ENCODE data around the gene PRR3.

DNA sequence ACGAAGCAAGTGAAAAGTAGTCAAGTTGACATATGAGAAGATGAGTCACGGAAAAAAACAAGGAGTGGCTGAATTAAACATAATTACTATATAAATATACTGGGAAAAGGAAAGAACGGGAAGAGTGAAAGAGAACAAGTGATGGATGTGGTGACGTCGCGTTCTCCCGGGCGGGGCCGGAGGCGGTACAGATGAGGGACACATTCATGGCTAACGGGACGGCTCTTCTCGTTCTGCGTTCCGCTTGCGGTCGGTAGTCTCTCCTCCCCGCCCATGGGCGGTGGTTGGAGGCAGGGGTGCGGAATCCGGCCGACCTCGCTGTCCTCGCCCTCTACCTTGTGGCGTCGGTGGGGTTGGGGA, 22.4 kb downstream of the HLA-G start:
- RRBS: 50% methylated on average over 5 of the region's 26 CpGs

DNA sequence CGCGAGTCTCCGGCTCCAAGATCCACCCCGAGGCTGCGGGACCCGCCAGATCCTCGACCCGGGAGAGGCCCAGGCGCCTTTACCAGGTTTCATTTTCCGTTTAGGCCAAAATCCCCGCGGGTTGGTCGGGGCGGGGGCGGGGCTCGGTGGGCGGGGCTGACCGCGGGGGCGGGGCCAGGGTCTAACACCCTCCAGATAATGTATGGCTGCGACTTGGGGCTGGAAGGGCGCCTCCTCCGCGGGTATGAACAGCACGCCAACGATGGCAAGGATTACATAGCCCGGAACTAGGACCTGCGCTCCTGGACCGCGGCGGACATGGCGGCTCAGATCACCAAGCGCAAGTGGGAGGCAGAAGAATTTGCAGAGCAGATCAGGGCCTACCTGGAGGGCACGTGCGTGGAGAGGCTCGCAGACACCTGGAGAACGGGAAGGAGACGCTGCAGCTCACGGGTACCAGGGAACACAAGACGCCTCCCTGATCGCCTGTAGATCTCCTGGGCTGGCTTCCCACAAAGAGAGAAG, 15.3 kb upstream of the HLA-A start:
- RRBS: 16% methylated on average over 5 of the region's 41 CpGs

GRCh38 chr6:29943955-29944792, 1.8 kb downstream of the HLA-A start:
- RRBS: no CpG with 5 or more reads among the region's 12 CpGs

DNA sequence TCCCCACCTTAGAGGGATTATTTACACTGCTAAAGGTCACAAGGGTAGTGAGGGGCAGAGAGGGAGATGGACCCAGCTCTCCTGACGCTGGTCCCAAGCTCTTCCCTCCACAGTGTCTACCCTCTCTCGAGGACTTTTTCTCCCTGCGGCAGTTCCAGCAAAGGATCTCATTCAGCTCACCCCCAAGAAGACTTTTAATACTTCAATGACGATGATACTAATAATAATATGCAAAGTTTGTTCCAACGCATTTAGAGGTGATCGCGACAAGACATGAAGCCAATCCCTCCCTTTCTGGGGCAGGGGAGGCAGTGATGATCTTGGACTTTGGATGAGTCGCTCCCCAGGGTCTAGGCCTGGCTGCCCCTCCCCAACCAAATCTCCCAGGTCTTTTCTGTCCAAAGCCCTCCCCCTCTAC, 33.8 kb downstream of the HLA-A start:
- RRBS: no CpG with 5 or more reads among the region's 8 CpGs

DNA sequence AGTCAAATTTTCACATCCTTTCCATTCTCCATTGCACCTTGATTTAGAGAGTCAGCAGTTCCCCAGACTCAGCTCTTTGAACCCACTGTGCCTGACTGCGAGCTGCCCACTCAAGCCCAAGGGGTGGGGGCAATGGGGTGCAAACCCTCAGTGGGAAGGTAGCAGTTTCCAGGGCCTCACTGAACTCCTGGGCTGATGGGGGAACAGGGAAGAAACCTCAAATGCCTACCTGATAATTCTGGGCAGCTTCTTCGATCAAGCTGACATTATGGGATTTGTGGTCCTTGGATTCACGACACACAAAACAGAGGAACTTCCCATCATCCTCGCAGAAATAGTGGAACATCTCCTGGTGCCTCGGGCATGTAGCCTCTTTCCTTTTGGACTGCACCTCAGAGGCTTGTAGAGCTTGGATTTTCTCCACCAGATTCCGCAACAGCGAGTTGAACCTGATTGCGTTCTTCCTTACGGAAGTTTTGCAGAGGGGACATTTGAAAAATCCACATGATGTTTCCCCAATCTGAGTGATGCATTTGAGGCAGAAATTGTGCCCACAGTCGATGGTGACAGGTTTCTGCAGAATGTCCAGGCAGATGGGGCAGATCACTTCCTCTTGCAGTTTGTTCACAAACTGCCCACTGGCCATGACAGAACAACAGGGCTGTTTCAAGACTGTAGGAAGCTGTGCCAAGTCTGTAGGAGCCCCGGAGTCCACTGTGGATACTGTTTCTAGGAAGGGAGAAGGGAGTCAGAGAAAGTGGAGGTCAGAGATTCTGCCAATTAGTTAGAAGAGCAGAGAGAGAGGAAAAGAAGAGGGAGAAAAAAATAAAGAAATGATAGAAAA, 508 bp downstream of the TRIM31 start:
- RRBS: no CpG with 5 or more reads among the region's 11 CpGs

DNA sequence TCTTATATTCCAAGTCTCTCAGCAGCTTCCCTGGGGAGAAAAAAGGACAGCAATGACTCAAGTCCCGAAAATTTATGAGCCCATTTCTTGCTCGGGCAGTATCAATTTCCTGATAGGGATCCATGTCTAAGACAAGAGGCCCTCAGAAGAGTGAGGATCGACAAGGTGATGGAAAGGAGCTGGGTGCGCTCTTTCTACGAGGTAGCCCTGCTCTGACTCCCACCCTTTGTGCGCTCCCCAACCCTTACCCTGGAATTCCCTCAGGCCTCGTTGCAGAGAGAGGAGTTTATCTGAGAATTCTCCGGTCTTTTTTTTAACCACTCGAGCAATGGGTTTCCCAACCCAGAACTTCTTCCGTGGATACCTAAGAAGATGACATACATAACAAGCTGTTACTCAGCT, 24.0 kb downstream of the TRIM26 start:
- RRBS: no CpG with 5 or more reads among the region's 10 CpGs

- RRBS: no CpG with 5 or more reads among the region's 5 CpGs
These were observed 19.6 kb upstream of the TRIM39 start for GRCh38 chr6:30307031-30307609.

GRCh38 chr6:30325279-30325642, 1.5 kb upstream of the TRIM39 start:
- RRBS: no CpG with 5 or more reads among the region's 4 CpGs

- RRBS: no CpG with 5 or more reads among the region's 19 CpGs
These were observed 14.2 kb downstream of the GNL1 start for GRCh38 chr6:30541794-30542868.

- RRBS: no CpG with 5 or more reads among the region's 7 CpGs
These were observed 11.6 kb downstream of the GNL1 start for GRCh38 chr6:30544518-30545323.

- RRBS: no CpG with 5 or more reads among the region's 9 CpGs
These were observed 3.7 kb downstream of the GNL1 start for GRCh38 chr6:30552406-30553088.

DNA sequence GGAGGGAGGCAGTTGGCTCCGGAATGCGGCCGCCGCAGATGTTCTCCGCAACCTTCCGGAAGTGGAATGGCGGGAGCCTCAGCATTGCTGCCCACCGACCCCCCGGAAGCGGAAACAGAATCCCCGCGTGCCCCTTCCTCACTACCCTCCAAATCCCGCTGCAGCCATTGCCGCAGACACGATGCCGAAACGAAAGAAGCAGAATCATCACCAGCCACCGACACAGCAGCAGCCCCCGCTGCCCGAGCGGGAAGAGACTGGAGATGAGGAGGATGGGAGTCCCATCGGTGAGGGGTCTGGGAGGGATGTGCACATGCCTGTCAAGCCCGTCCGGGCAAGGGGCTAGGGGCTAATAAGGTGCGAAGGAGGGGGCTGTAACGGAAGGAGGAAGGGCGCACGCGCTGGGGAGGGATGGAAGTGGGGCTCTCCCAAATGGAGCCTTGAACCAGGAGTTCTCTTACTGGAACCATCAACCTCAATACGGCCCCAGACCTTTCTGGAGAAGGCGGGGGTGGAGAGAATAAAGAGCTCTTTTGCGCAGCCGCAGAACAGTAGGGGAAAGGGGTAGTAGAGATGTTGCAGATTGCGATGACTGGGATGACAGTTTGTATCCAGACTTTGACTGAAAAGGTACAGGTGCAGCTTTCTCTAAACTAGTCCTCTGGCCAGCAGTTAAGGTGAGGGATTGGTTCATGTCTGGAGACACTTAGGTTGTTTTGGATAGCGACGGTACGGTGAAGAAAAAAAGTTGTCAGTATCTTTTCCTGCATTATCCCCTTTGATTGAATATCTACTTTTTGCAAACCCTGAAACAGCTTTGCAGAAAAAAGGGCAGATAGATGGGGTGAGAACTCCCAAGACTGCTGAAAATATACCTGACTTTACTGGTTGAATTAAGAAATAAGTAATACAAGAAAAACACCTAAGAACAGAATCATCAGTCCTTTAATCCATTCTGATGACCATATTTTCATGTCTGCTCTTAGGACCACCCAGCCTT, at the start of gene PRR3:
PRR3 (plus strand) TSS at position 132 of the 1,000 bp plus-strand sequence.
- RRBS: 5% methylated on average over 4 of the region's 37 CpGs

DNA sequence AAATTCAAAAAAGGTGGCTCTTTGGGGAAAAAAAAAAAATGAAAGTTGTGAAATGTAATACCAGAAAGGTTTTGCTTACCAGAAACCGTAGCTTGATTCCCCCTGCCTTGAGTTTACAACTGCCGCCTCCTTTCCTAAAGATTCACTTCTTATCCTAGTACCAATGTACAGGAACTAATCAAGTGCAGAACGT, 2.9 kb downstream of the PPP1R10 start:
- RRBS: no CpG with 5 or more reads among the region's 3 CpGs

- RRBS: no CpG with 5 or more reads among the region's 36 CpGs
These were observed 6.4 kb upstream of the DHX16 start for GRCh38 chr6:30678853-30680012.

- RRBS: no CpG with 5 or more reads among the region's 3 CpGs
These were observed 2.6 kb downstream of the PPP1R18 start for GRCh38 chr6:30683833-30684308.

- RRBS: 5% methylated on average over 4 of the region's 42 CpGs
These were observed 766 bp upstream of the PPP1R18 start for GRCh38 chr6:30687095-30687726.

DNA sequence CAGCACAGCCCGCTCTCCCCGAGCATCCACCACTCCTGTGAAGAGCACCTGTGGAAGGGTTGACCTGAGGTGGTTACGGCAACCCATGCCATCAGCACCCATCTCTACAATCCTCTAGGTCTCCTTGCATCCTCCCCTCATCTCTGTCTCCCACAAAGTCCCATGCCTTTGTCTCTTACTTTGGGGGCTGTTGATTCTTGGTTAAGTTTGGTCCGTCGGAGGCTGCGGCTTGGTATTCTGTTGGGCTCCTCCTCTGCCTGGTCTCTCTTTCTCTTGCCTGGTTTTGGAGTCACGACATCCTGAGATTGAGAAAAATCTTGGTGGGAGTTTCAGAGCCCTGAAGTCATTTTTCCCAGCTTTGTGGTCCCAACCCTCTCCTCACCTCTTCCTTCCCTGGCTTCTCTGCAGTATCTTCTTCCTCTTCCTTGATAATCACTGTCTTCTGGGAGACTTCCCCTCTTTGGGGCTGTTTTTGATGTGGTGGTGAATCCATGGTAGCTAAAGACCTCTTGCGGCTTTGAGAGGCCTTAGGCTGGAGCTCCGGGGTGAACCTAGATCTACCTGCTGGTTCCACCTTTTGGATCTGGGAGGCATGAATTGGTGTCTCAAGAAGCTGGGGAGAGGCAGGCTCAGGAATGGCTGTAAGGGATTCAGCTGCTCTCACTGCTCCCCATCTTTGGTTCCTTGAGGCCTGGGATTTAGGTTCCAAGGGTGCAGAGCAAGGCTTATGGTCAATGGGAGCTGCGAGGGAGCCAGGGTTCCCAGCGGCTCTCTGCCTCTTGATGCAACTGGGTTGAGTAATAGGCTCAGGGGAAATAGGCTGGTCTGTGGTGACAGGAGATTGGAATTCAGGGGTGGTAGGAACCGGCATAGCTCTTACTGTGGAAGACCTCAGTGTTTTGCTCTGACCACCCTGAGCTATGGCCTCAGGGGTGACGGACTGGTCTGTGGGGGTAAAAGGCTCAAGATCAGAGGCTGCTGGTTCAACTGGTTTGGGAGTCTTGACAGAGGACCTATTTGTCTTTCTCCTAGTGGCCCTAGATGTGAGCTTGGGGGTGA, 12.8 kb upstream of the NRM start:
- RRBS: no CpG with 5 or more reads among the region's 13 CpGs

DNA sequence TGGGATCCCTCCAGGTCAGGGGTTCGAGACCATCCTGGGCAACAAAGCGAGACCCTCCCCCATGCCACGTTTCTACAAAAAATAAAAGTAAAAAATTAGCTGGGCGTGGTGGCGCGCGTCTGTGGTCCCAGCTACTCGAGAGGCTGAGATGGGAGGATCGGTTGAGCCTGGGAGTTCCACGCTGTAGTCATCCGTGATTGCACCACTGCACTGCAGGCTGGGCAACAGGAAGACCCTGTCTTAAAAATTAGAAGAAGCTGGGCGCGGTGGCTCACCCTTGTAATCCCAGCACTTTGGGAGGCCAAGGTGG, 1.7 kb downstream of the TUBB start:
- RRBS: no CpG with 5 or more reads among the region's 13 CpGs

DNA sequence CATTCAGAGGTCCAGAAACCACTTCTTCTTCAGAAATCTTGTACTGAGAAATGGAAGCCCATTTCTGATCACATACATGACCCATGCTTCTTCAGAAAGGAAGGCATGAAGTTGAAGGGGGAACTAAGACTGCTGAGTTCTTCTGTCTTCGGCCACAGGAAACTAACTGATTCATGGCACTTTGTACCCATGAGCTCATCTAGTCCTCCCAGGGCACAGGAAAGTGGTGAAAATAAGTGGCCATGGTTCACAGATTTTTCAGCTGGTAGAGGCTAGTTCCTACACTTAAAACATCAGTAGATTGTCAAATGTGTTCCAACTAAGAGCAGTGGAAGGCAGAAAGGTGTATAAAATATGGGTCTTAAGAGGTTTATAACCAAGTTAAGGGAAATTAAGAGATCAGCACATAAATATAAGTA, 14.7 kb upstream of the IER3 start:
- RRBS: no CpG with 5 or more reads among the region's 1 CpG

GRCh38 chr6:30781392-30782589, 37.4 kb upstream of the IER3 start:
- RRBS: no CpG with 5 or more reads among the region's 17 CpGs

Measured in UCH-1 (cell line).